Mesenchymal stem cell of the bone marrow (primary cell): ENCODE measurements around the genes BRD8, CDC23, ECSCR and SMIM33.

- CAGE, long polyA plus RNA: no peak
These were observed 29.6 kb upstream of the MYOT start for GRCh38 chr5:137838050-137838551.

- CAGE, long polyA plus RNA: no peak
These were observed at the start of gene BRD8 for GRCh38 chr5:138178288-138178873. BRD8 (minus strand) TSS chr5:138178630.

- CAGE, long polyA plus RNA: no peak
These were observed at the start of gene CDC23 for GRCh38 chr5:138212912-138213917. CDC23 (minus strand) TSS chr5:138213323.

- CAGE, long polyA plus RNA: no peak
These were observed 306 bp upstream of the KDM3B start for GRCh38 chr5:138352301-138352456.

GRCh38 chr5:138425317-138425854, 13.5 kb upstream of the REEP2 start:
- CAGE, long polyA plus RNA: no peak

DNA sequence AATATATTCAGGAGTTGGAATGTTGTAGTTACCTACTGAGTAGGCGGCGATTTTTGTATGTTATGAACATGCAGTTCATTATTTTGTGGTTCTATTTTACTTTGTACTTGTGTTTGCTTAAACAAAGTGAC, 3.7 kb downstream of the EGR1 start:
- CAGE, long polyA plus RNA: no peak

GRCh38 chr5:138543385-138544052, 483 bp upstream of the ETF1 start:
- CAGE, long polyA plus RNA: no peak

- CAGE, long polyA plus RNA: no peak
These were observed 11.4 kb downstream of the HSPA9 start for GRCh38 chr5:138563821-138564189.

GRCh38 chr5:138570241-138570758, 4.9 kb downstream of the HSPA9 start:
- CAGE, long polyA plus RNA: no peak

DNA sequence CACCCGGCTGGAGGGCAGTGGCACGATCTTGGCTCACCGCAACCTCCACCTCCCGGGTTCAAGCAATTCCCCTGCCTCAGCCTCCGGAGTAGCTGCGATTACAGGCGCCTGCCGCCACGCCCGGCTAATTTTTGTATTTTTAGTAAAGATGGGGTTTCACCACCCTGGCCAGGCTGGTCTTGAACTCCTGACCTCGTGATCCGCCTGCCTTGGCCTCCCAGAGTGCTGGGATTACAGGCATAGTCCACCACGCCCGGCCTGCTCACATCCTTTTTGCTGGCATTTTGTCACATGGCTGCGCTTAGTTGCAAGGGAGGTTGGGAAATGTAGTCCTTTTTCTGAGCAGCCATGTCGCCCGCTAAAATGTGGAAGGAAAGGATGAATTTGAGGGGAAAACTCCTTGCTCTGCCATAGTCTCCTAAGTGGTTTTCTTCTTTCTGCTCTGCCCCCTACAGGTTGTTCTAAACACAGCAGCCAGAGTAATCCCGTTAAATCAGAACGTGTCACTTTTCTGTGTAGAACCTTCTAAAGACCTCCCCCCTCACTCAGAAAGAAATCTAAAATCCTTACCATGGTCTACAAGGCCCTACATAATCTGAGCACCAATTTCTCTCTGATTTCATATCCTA, 57.8 kb upstream of the HSPA9 start:
- CAGE, long polyA plus RNA: no peak

- CAGE, long polyA plus RNA: no peak
These were observed 21.9 kb downstream of the CTNNA1 start for GRCh38 chr5:138775038-138775614.

GRCh38 chr5:138861296-138862108, 13.6 kb downstream of the LRRTM2 start:
- CAGE, long polyA plus RNA: no peak

- CAGE, long polyA plus RNA: no peak
These were observed 26.5 kb upstream of the LRRTM2 start for GRCh38 chr5:138901416-138902263.

- CAGE, long polyA plus RNA: no peak
These were observed 62.1 kb upstream of the LRRTM2 start for GRCh38 chr5:138937026-138937770.

- CAGE, long polyA plus RNA: no peak
These were observed 66.8 kb downstream of the SIL1 start for GRCh38 chr5:139131258-139131934.

DNA sequence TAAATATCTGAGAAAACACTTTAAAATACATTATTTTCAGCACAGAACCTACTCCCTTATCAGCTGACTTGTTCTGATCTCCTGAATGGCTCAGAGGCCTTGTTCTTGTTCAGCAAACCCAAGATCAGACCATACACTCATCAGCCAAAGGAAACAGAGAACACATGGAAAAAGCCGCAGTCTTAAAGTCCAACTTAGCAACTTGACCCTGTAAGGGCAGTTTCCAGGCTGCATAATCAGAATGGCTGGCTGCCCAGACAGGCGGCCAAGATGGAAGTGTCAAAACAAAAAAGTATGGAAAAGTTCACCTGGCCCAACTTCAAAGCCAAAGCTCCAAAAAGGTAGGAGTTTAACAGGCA, 56.4 kb downstream of the SIL1 start:
- CAGE, long polyA plus RNA: no peak

- CAGE, long polyA plus RNA: no peak
These were observed 9.7 kb upstream of the PAIP2 start for GRCh38 chr5:139331921-139332347.

DNA sequence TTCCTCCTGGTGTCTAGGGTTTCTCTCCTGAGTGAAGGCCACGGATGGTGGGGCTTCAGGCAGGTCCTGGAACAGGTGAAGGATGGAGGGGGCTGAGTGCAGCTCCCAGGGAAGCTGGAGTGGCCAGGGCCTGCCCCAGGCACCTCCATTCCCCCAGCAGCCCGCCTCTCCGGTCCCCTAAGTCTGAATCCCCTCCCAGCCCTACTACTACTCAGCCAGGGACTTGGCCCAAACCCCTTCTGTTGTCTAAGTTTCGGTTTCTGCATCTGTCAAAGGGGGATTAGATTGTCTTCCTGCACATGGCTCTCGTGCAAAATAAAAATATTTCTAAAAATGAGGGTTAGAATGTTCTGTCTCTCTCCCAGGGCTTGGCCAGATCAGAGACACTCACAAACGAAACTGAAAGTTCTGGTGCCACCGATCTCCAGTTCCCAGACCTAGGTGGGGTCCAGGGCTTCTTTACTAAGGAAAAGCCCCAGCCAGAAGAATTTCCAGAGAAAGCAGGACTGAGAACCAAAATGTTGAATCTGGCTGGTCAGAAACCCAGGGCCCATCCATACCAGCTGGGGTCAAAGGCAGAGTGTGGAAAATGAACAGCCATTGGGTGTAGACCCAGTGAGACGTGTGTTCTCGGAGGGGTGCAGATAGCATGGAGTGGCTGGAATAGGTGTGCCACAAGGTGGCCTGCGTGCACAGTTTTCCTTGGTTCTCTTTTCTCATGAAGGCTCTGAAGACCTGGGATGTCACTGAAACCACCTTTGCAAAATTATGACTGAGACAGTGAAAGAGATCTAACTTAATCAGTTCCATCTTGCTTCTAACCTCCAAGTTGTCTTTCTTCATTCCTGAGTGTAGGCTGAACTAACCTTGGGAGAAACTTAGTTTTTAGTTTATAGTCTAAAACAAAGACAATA, 2.0 kb upstream of the SLC23A1 start:
- CAGE, long polyA plus RNA: no peak

DNA sequence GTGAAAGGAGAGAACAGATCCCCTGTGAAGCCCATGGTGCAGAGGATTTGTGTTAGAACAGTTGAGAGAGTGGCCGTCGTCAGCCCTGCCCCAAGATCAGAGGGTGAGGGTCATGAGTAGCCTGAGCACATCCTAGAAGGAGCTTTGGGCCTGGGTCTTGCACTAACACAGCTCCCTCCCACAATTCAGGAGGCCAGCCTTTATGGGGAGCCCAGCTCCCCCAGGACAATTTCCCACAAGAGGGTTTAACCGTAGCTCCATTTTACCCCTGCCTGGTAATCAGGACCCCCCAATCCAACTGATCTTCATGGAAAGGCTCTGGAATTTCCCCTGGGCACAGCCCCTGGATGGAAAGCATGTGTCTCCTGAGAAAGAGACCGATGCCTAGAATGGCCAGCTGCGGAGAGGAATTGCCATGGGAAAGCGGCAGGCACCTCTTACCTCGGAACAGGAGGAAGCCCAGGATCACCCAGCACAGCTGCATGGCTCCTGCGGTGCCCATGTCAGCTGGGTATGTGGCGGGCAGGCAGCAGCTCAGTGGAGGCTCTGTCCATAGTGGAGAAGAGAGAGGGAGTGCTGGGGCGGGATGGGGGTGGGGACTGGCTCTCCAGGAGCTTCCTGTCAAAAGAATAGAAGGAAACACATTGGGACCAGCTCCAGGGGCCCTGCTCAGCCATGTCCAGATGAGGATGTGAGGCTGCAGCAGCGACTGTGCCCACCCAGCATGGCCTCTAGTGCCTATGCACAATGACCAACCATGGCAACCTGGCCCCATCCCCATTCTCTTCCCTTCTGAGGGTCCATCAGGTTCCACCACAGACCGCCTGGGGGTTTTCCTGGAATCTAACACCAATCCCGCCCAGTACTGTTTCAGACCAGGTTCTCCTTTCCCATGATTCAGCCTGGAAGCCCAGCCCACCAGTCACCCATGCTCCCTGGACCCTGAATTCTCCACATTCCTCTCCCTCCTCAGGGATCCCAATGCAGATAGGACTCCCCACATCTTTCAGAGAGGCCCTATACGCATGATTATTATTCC, at the start of gene ECSCR:
Gene ECSCR, minus strand, starts transcription at position 575 of the 1,039 bp plus-strand sequence.
- CAGE, long polyA plus RNA: no peak

DNA sequence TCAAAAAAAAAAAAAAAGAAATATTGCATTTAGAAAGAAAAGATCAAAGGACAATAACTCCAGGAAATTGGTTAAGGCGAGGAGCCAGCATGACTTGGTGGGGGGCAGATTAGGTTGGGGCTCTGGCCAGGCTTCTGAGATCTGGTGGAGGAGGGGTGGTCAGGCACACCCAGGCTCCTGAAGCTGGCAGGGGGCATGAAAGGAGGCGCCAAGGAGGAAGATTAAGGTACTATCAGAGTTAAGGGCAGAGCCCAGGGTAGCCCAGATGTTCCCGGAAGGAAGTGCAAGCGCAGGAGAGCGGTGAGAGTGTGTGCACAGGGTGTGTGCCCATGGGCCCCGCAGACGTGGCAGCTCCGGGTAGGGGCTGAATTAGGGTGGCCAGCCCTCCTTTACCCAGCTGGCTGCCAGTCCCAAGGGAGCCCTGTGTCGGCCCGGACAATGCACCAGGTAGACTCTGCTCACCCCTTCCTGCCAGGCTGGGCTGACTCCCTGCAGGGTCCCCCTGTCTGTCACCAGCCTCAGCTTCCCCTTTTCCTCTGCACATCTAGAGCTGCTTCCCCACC, at the start of gene SMIM33:
Gene SMIM33, plus strand, starts transcription at position 321 of the 563 bp plus-strand sequence.
- CAGE, long polyA plus RNA: no peak